ENCODE data around the gene TMTC4.

GRCh38 chr13:99406501-99407325 lies 94.6 kb upstream of the TM9SF2 start:
- PRO-cap, 2 experiments = no peak in any of the 2 experiments

- PRO-cap, 2 experiments = no peak in any of the 2 experiments
Measured at GRCh38 chr13:99415207-99415691, 86.0 kb upstream of the TM9SF2 start.

- PRO-cap, 2 experiments = no peak in any of the 2 experiments
Measured at GRCh38 chr13:99600333-99600607, 6.2 kb upstream of the CLYBL start.

GRCh38 chr13:99650323-99650758 lies 43.9 kb downstream of the CLYBL start:
- PRO-cap, 2 experiments = no peak in any of the 2 experiments

DNA sequence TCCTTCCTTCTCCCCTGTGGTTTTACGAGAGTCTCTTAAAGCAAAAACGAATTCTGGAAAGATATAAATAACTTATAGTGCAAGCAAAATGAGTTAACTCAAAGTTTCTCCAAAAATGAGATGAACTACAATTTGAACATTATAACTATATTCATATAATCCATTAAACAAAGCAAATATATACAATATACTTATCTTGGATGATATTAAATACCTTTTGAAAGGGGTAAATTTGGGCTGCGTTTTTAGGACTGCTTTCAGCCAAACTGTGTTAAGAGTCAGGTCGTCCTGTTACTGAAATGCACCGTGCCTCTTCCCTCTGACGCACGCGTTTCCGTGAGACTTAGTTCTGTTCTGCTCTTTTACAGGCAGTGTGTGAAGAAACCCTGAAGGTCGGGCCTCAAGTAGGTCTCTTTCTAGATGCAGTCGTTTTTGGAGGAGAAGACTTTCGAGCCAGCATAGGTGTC lies 107.1 kb downstream of the ZIC5 start:
- PRO-cap, 2 experiments = no peak in any of the 2 experiments

DNA sequence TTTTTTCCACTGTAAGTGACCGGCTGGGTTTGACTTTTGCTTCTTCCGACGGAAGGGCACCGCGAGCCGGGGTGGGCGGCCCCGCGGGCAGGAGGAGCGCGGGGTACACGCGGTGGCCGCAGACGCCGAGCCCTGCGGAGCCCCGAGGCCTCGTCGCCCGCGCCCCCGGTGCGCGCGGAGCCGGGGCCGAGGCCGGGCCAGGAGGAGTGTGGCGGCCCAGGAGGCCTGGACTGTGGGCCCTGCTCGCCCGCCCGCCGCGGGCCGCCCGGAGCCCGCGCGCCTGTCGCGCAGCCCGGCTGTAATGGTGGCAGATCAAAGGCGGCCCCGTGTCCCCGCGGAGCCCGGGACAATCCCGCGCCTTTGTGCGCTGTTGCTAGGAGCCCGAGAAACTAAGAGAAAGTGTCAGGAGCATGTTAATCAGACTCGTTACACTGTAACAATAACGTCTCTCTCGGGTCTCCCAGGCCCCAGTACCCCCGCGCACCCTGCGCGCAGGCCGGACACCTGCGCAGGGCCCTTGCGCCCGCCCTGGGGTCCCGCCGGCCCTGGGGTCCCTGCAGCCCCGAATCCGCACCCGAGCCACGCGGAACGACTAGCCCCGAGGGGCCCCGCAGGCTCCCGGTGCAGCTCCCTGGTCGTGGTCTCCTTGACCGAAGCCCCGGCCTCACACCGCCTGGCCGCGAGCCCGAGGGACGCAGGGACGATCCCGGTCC lies 75.5 kb downstream of the ZIC5 start:
- PRO-cap, 2 experiments = no peak in any of the 2 experiments

DNA sequence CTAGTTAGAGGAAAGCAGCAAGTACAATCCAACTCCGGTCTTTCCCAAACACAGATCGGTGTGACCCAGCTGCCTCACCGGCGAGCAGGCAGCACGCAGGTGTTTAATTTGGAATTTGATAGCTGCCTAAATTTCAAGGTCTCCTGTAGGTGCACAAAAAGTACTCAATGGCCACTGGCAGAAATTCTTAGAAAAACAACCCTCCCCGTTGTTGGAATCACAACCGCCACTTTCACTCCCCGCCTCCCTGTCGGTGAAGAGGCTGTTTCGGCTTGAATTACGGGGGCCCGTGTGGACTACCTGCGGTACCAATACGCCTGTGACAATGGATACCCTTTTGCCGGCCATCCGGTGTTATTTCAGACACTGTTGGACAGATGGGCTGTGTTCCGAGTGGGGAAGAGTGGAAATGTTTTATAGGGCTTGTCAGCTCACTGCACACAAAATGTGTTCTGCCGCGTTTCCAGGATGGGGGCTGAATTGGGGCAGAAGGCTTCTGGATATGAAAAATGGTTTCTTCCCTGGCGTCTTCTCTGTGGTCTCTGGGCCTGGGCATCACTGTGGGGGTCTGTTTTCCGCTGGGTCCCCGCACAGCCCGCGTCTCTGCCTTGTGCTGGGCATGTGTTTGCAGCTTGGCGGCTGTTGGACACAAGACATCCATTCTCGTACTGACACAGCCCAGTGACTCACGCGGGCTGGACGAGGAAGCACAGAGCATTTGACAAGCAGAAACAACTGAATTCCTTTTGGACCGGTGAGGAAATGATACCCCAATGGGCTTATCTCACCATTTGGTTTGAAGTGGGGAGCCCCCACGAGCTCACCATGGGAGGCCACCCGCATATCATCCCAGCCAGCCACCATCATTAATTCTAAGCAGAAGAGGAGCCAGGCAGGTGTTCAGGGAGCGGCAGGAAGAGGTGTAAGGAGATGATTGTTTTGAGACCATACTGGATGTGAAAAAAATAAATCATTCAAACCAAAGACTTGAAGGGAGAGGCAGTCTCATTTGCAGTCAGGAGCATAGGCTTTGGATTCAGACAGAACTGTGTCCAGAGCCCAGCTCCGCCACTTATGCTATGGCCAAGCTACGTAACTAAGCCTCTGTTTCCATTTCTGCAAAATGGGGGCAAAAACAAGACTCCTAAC lies 45.2 kb downstream of the ZIC5 start:
- PRO-cap, 2 experiments = no peak in any of the 2 experiments

- PRO-cap, 2 experiments = no peak in any of the 2 experiments
Measured at GRCh38 chr13:99990056-99990999, 8.7 kb downstream of the ZIC2 start.

DNA sequence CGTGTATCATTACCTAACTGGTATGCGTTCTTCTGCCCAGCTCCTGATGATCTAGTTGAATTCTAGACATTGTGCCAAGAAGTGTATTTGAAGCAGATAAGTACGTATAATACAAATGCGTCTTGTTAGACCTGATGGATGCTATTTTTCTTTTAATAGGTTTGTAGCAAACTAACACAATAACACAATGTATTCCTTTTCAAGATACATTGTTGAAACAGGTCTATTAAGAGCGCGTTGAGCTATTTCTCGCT lies 14.6 kb downstream of the ZIC2 start:
- PRO-cap, 2 experiments = peak in 2 of 2 experiments; most common minus-strand start position 53 of the sequence (in 2)

- PRO-cap, 2 experiments = no peak in any of the 2 experiments
Measured at GRCh38 chr13:100129673-100129924, 40.7 kb downstream of the PCCA start.

DNA sequence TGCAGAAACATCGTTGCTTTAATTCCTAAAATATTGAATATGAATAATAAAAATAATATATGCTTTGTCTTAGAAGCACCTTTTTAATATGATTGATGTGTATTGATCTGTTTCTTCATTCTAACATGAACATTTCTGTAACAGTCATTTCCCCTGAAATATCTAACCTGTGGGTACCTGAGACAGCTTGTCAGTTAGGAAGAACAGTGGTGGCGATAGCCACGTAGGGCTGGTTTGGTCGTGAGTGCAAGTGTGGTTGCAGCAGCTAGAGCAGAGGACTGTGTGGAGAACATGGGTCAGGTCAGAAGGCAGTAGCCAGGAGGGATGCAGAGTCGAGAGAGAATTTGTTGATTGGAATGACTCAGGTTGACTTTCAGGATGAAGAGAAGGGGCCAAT lies 106.6 kb downstream of the GGACT start:
- PRO-cap, 2 experiments = no peak in any of the 2 experiments

DNA sequence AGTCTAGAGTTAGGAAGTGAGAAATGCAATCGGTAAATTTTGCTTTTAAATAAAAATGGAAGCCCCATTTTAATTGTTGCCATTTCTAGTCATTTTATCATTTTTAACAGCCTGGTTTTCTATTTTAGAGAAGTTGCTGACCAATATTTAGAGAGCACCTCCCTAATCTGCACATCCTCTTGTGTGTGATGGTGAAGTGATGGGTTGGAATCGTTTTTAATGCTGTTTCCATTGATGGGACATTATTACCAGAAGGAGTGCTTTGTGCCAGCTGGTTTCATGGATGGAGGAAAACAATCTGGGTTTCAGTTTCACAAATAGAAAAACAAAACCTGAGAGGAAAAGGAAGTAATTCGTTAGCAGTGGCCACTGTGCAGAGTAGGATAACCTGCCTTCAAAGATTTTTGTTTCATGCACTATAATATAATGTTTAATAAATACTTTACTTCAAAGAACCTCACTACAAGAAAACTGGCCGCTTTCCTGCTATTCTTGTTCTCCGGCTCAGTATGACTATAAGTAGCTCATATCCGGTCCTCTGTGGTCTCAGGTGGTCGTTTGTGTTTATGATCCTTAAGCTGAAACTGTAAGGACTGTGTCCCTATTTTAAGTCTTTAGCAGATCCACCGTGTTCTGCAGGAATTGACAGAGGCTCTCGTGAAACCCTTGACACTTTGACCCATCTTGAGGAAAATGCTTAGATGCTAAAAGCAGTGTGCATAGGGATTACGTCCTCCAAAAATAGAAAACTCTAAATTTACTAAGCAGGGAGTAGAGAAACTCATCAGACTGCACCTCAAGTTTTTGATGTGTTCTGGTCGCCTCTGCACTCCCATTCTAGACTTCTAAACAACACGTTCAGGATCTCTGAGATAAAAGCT lies 104.7 kb downstream of the GGACT start:
- PRO-cap, 2 experiments = no peak in any of the 2 experiments

- PRO-cap, 2 experiments = no peak in any of the 2 experiments
Measured at GRCh38 chr13:100502389-100502718, 86.2 kb downstream of the GGACT start.

DNA sequence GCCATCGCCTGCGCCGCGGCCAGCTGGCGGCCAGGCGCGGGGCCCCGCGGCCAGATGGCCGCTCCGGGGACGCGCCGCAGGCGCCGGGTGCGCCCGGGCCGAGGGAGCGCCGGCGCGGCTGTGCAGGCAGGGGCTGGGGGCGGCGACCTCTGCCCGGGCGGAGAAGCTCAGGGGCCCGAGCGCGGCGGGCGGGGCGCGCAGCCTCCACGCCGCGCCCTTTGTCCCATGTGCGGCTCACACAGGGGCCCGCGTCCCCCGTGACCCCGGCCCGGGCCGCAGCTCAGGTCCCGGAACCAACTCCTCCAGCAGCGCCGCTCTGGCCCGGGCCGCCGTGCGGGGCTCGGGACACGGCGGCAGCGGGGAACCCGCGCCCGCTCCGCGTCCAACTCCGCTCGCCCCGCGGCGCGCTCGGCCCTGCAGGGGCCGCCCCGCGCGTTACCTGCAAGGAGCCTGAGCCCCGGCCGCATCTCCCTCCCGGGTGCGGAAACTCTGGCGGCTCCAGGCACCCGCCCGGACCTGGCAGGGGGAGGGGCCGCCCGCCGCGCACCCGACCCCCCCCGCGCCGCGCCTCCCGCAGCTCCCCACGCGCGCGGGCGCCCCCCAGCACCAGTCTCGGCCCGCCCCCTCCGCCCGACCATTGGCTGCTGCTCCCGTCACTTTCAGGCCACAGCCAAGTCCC lies at the start of gene TMTC4:
TSS of gene TMTC4 (minus strand) at position 491 of the 679 bp plus-strand sequence.
- PRO-cap, 2 experiments = peak in 2 of 2 experiments; most common minus-strand start position 619 of the sequence (in 1)

GRCh38 chr13:102294530-102294946 lies 302.2 kb upstream of the TPP2 start:
- PRO-cap, 2 experiments = no peak in any of the 2 experiments

GRCh38 chr13:102599526-102599730 lies 2.6 kb downstream of the TPP2 start:
- PRO-cap, 2 experiments = no peak in any of the 2 experiments

DNA sequence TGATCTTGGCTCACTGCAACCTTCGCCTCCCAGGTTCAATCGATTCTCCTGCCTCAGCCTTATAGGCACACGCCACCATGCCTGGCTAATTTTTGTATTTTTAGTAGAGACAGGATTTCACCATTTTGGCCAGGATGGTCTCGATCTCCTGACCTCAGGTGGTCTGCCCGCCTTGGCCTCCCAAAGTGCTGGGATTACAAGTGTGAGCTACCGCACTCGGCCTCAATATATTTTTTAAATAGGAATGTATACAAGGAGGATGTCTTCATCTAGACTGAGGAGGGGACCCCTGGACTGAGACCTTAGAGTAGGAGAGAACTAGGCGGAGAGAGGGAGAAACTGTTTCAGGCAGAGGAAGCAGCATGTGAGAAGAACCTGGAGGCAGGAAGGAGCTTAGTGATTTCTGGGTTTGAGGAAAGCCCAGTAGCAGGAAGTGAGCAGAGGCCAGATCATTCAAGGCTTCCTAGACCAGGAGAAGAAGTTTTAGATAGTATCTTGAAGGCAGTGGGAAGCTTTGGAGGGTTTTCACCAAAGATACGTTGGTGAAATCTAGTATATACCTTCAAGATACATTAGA lies 4.3 kb downstream of the ERCC5 start:
- PRO-cap, 2 experiments = no peak in any of the 2 experiments

DNA sequence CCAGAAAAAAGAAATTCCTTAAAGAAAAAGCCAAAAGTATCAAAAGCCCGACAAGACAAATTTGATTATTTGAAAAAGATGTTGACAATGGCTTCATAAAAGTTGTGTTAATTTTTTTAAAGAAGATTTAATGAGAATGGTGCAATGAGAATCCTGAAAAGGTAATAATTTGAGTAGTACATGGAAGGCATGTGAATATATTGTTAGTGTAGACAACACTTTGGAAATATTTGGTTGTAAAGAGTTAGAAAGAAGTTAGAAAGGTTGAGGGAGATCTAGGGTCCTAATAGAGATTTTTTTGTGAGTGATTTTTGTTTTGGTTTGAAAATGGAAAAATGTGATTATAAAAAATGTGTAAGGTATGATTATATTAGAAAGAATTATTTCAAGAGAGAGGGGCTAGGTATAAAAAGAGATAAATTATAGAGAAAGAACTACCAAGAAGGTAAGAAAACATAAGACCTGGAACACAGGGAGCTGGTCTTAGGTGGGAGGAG lies 643.3 kb upstream of the DAOA start:
- PRO-cap, 2 experiments = no peak in any of the 2 experiments

GRCh38 chr13:105921857-105922332 lies 456.1 kb downstream of the DAOA start:
- PRO-cap, 2 experiments = no peak in any of the 2 experiments

- PRO-cap, 2 experiments = no peak in any of the 2 experiments
Measured at GRCh38 chr13:106095663-106096354, 439.7 kb downstream of the EFNB2 start.

Measured in Metastatic Liver Carcinoma in the Adrenal Gland (tissue), 2 donors.